ENCODE data around the genes UBE2S, EPN1, ZFP28 and ZNF805.

DNA sequence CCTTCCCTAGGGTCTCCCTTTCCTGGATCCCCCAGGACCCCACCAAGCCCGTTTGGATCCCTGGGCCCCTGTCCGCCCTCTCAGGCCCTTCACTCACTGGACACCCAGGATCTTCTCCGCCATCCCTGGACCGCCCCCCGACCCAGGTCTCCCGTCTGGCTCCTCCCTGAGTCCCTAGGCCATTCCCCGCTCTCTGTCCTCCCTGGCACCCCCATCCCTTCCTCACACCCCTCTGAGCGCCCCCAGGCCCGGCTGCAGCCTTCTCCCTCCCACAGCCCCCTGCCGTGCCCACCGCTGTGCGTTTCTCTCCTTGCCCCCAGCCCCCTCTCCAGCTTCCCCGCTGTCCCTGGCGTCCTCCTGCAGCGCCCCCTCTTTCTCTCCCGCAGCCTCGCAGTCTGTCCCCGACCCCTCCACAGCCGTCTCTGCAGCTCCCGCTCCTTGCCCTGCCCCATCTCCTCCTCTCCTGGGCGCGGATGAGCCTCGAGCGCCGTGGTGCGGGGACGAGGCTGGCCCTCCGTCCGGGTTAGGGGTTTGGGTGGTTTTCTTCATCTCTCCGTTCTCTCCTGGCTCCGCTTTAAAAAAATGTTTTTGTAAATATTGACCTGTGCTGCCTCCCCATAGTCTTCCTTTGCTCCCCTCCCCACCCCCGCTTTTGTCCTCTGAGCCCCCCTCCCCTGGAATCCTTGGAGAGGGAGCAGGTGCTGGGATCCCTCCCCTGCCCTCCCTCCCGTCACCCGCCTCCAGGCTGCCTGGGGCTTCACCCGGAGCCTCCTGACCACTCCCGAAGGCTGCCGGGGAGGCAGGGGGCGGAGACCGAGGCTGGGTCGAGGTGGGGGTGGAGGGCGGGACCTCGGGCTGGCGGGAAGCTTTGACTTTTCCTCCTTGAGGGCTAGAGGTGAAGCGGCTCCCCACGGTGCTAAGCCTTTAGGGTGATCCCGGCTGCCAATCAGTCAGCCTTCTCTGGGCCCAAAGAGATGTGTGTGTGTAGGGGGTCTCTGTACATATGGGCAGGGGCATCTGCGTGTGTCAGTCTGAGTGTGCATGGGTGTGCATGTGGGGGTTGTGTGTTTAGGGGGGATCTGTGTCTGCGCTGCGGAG lies 1.2 kb downstream of the KMT5C start:
- PRO-cap = unidirectional peak, minus-strand start at position 424 of the sequence

DNA sequence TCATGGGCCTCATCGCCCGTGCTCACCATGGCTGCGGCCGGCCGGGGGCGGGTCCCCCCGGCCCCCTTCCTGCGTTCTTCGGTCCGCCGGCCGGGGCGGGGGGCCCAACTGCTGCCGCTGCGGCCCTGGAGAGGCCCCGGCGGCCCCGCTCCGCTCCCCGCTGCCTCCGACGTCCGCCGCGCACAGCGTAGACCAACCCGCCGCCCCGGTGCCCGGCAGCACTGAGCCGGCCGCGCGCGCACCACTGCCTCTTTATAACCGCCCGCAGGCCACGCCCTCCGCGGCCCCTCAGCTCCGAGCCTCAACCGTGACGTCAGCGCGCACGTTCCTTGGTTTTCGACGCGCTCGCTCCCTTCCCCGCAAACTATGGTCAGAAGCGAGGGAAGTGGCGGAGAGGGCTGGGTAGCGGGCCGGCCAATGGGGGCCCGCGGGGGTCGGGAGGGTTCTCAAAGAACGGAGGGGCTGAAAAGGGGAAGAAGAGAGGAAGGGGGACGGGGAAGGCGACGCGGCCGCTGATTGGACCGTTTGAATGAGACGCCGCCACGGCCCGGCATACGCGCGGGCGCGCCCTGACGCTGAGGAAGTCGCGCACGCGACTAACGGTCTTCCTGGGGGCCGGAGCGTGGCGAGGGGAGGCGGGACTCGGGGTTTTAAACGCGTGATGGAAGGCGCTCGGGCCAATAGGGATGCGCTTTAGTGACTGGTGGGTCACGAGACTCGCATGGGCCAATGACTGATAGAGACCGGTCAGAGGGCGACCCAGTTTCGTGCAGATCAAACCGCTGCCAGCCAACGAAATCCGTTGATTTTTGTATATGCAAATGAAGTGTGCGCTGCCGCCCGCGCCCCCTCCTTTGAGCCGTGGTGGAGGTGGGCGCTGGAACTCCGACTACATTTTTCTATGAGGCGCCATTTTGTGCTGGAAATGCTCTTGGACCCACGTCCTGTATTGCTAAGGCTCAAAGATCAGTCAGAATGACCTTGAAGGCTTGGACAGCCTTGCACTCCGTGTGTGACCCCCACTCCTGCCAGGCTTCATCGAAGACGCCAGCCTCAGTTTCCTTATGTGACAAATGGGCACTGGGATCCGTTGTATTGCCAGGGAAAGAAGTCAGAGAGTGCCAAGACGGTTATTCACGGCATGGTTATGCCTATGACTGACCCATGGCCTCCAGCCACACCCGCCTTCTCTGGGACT lies at the start of gene UBE2S:
Gene UBE2S, minus strand, starts transcription at position 228 of the 1,198 bp plus-strand sequence.
- PRO-cap = bidirectional peak, plus-strand start at position 360 of the sequence, minus-strand start at position 228 of the sequence; bidirectional peak, plus-strand start at position 909 of the sequence, minus-strand start at position 598 of the sequence

GRCh38 chr19:55493957-55494355 lies 5.7 kb downstream of the SSC5D start:
- PRO-cap = no peak

- PRO-cap = no peak
Observed at GRCh38 chr19:55549531-55550811, 4.6 kb upstream of the SBK3 start.

GRCh38 chr19:55620733-55621912 lies 3.2 kb downstream of the ZNF784 start:
- PRO-cap = no peak

DNA sequence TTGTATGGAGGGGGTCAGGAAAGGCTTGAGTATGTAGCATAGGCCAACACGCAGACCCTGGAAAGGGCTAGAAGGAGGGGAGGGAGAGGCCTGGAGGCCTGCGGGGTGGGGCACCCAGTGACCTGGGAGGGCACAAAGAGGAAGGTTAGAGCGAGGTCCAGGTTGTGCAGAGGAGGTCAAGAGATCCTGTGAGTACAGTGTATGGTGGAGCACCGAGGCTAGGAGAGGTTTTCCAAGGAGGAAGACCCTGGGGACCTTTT lies 610 bp downstream of the ZNF581 start:
- PRO-cap = no peak

GRCh38 chr19:55646878-55647322 lies 1.1 kb upstream of the CCDC106 start:
- PRO-cap = unidirectional peak, plus-strand start at chr19:55647209

DNA sequence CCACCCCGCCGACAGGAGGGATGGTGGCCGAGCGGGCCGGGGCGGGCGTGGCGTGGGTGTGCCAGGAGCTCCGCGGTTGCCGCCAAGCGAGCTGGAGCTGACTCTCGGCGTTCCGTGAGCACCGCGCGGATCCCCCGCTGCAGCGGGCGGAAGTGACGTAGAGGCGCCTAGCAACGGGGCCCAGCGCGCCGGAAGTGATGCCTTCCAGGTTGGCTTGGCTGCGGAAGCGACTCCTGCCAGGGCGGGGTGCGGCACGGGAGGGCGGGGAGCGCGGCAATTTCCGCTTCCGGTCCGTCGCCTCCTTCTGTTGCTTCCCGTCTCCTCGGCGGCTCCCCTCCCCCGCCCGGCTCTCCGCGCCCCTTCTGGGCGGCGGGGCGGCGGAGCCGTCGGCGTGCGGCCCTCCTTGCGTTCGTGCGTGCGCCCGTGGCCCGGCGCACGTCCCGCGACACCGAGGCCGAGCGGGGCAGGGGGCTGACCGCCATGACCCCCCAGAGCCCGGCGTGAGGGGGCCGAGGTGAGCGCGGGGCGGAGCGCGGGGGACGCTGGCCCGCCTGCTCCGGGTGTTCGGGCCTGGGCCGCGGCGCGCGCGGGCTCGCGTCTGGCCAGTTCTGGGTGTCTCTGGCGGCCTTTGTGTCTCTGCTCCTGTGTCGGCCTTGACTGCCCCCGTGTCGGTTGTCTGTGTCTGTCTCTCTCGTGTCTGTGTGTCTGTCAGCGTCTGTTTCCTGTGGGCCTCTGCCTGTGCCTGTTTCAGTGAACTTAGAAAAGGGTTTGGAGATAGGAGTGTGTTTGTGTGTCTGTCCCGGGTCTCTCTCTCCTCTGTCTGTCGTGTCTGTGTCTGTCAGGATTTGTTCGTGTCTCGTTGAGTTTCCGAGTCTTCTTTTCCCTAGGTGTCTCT lies at the start of gene EPN1:
Gene EPN1, plus strand, starts transcription at position 305 of the 895 bp plus-strand sequence.
- PRO-cap = bidirectional peak, plus-strand start at position 605 of the sequence, minus-strand start at position 646 of the sequence

DNA sequence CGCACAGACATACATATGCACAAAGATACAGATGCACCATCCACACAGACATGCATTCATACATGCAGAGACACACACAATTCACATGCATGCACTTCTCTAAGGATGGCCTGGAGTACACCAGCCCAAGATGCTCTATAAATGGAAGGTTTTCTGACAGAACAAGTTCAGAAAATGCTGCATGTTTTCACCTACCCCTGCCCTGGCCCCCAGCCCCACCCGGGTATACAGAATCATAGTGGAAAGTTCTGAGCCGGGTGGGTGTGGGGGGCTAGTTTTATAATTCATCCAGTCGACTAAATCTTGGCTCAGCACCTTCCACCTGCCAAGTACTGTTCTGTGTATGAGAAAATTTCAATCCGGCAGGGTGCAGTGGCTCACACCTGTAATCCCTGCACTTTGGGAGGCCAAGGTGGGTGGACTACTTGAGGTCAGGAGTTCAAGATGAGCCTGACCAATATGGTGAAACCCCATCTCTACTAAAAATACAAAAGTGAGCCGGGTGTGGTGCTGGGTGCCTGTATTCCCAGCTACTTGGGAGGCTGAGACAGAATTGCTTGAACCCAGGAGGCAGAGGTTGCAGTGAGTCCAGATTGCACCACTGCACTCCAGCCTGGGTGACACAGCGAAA lies 37.0 kb downstream of the ZNF787 start:
- PRO-cap = no peak

DNA sequence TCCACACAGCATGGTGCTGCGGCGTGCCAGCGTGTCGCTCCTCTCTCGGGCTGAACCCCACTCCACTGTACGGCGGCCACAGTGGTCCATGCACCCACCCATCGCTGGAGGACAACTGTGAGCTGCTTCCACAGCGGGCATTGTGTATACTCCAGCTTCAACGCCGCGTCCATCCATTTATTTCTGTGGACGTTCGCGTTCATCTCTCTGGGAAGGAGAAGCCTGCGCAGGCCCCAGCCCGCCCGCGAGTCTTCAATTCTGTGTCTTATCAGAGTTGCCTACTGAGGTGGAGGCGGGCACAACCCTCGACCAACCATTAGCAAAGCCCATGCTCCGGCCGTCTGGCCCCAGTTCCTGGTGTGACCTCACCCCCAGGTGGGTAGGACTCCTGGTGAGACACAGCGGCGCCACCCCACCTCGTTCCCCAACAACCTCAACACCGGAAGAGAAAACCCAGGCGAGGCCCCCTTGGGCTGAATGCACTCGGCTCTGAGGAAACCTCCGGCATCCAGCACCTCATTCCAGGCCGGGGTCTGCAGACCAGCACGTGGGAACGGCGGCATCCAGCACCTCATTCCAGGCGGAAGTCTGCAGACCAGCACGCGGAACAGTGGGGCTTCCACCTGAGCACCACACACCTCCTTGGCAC lies 14.7 kb downstream of the ZNF787 start:
- PRO-cap = no peak

GRCh38 chr19:56283691-56284467 lies 11.3 kb downstream of the EDDM13 start:
- PRO-cap = no peak

DNA sequence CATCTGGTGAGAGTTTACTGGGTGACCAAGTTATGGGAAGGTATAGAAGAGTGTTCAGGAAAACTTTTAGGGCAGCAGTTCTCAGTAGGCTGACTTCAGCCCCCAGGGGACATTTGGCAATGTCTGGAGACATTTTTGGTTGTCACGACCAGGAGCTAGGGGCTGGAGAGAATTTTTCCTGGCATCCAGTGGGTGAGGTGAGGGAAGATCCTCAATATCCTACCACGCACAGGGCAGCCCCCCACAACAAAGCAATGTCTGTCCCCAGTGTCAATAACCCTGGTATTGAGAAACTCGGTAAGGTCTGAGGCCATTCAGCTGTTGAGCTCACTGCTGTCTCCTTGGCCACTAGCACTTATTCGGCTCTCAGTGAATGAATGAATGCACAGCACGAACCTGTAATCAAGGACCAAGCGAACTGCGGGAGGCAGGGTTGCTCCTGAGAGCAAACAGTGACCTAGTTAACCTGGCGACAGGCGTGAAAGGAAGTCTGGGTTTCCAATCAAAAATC lies 730 bp downstream of the ZSCAN5A start:
- PRO-cap = no peak

- PRO-cap = no peak
Observed at GRCh38 chr19:56538151-56539469, at the start of gene ZFP28. Gene ZFP28, plus strand, starts transcription at chr19:56538948.

DNA sequence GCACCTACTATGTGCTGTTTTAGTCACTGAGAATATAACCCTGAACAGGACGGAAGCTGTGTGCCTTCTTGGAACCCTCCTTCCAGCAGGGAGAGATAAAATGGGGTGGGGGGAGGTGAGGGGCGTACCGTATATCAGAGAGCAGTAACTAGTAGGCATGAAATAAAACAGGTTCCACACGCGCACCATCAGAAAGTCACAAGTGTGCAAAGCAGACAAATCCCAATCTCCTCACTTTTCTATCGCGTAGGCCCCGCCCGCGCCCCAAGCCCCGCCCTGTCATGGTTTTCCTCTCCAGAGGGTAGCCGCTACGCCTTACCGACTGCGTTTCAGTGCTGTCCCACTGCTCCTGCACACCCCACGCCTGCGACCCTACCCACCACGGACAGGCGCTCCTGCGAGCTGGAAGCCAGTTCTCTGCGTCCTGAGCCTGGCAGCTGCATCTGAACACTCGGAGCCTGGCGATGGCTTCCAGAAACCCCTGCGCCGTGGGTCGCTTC lies 464 bp upstream of the ZNF470 start:
- PRO-cap = no peak

DNA sequence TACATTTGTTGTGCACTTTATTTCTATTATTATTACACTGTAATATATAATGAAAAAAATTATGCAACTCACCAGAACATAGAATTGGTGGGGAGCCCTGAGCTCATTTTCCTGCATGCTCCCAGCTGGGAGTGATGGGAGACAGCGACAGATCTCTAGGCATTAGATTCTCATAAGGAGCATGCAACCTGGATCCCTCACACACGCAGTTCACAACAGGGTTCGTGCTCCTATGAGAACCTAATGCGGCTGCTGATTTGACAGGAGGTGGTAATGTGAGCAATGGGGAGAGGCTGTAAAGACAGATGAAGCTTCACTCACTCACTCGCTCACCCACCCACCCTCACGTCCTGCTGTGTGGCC lies 111.6 kb upstream of the PEG3 start:
- PRO-cap = no peak

GRCh38 chr19:56981317-56981974 lies 138.3 kb upstream of the USP29 start:
- PRO-cap = no peak

- PRO-cap = no peak
Observed at GRCh38 chr19:57002625-57003096, 117.1 kb upstream of the USP29 start.

DNA sequence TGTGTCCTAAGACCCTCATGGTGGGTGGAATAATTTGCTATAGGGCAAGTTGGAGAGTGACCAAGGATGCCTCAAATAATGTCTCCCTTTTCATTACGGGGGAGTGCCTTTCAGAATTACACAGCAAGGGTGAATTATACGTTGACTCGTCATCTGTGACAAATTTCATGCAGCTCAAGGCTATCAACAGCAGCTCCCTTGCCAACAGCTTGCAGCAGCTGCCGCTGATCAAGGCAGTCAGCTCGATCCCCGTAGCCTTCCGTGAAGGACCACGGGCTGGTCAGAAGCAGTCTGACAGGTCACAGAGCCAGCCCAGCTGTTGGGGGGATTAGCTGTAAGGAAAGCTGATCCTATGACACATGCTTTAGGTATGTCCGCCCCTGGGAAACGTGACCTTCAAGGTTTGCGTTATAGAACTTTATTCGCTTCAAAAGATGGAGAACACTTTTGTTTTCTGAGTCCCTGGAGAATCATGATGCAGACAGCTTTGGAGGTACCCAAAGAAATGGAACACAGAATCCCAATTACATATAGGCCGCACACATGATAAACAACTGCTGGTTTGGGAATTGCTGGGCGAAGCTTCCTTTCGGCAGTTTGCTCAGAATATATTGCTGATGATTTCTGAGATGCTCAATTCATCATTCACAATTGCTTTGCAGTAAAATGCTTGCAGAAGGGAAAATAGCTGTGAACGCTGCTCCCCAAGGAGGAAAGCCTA lies 62.7 kb upstream of the USP29 start:
- PRO-cap = no peak

GRCh38 chr19:57231812-57232720 lies 1.2 kb downstream of the AURKC start:
- PRO-cap = no peak

DNA sequence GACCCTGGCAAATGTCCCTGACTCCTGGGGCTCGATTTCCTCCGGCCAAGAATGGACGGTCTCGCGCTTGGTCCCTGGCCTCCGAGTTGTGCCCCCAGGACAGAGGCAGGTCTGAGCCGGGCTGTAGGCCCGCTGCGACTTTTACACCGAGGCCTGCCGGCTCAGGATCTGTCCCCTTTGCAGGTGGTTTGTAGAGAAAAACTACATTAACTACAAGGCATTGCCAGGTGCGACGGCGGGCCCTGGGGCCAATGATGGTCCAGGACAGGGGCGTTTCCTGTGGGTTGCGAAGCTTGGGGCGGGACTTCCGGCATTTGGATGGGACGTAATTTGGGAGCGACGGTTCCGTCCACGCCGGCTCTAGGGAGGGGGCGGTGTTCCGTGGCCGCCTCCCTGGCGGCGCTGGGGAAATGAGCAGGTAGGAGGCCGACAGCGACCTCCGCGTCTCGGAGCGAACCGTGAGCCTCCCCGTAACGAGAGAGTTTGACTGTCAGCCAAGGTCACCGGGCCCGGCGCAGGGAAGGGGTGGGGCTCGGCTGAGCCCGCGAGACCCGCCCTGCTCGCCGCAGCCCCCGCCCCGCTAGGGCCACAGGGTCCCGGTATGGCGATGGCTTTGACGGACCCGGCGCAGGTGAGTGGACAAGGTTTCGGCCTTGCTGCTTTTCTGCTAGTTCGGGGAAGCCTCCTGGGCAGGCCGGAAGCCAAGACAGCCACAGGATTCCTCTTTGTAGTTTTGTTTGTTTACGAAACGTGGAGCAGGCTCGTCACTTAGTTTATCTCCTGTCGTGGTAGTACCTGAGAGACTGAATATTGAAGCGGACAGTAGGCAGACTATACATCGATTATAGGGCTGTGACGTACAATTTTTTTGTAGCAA lies at the start of gene ZNF805:
Gene ZNF805, plus strand, starts transcription at position 342 of the 877 bp plus-strand sequence.
- PRO-cap = bidirectional peak, plus-strand start at position 471 of the sequence, minus-strand start at position 130 of the sequence; bidirectional peak, plus-strand start at position 589 of the sequence, minus-strand start at position 637 of the sequence